Liver (tissue), 9 donors: ENCODE data around the gene RRM1.

DNA sequence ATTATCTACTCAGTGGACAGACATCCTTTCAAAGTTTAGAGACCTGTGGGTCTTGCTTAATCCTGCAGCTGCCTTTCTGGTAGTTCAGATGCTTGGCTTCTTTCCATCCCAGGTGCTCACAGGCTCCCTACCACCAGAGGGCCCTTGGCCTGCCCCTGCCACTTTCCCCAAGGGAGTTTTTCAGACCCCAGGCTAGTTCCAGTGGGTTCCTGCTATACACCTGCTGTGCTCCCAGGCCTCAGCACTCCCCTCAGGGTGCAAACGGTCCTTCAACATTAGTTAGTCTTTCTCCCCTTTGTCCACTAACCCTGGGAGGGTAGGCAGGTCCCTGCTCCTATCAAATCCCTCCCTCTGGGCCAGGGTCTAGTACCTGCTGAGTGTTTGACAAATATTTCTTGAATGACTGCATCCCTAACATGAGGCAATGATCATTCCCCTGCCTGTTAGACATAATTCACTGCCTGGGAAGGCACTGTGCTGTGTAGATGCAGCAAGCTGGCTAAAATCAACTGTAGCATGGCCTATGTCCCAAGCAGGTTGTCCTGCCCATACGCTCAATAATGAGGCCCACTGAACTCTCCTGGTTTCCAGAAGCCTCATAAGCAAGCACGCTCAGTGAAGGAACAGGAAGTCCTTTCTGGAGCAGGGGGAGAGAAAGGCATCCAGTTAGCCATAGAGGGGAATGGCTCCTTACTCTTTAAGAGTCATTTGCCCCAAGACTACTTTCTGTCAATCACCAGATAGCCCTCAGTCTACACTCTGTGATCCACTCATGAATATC is 193.0 kb downstream of the CDKN1C start:
- PRO-cap, 5 experiments: no peak in any of the 5 experiments
- RAMPAGE, long total RNA, 2 experiments: no peak in any of the 2 experiments
- RRBS: no CpG with 5 or more reads among the region's 3 CpGs

GRCh38 chr11:2695224-2696168 is 190.1 kb downstream of the CDKN1C start:
- PRO-cap, 5 experiments: no peak in any of the 5 experiments
- RAMPAGE, long total RNA, 2 experiments: no peak in any of the 2 experiments
- RRBS: no CpG with 5 or more reads among the region's 9 CpGs

GRCh38 chr11:2724887-2725412 is 160.6 kb downstream of the CDKN1C start:
- PRO-cap, 5 experiments: no peak in any of the 5 experiments
- RAMPAGE, long total RNA, 2 experiments: no peak in any of the 2 experiments
- RRBS: no CpG with 5 or more reads among the region's 16 CpGs

DNA sequence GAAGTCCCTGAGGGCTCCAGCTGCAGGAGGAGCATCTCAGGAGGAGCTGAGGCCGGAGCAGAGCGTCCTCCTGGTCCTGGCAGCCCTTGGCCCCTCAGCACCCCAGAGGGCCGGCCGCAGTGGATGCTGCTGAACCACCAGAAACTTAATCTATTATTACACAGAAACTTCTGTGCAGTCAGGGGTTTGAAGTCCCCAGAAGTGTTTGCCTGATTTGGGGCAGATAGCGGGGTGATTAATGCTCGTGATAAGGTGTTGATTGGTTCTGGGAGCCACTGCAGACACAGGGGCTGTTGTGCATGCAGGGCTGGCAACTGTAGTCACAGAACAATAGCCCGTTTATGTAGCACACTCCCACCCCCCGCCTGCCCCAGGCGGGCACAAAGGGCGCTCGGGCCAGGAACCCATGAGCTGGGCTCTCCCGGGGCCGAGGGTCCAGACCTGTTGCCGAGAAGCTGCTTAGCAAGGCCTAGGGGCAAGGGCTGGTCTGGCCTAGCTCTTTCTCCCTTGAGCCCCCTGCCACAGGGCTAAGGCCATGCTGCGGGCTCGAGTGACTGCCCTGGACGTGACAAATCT is 156.8 kb downstream of the CDKN1C start:
- PRO-cap, 5 experiments: no peak in any of the 5 experiments
- RAMPAGE, long total RNA, 2 experiments: no peak in any of the 2 experiments
- RRBS: 0% methylated on average over 1 of the region's 17 CpGs

GRCh38 chr11:2778024-2779166 is 107.2 kb downstream of the CDKN1C start:
- PRO-cap, 5 experiments: no peak in any of the 5 experiments
- RAMPAGE, long total RNA, 2 experiments: no peak in any of the 2 experiments
- RRBS: 14% methylated on average over 4 of the region's 37 CpGs

DNA sequence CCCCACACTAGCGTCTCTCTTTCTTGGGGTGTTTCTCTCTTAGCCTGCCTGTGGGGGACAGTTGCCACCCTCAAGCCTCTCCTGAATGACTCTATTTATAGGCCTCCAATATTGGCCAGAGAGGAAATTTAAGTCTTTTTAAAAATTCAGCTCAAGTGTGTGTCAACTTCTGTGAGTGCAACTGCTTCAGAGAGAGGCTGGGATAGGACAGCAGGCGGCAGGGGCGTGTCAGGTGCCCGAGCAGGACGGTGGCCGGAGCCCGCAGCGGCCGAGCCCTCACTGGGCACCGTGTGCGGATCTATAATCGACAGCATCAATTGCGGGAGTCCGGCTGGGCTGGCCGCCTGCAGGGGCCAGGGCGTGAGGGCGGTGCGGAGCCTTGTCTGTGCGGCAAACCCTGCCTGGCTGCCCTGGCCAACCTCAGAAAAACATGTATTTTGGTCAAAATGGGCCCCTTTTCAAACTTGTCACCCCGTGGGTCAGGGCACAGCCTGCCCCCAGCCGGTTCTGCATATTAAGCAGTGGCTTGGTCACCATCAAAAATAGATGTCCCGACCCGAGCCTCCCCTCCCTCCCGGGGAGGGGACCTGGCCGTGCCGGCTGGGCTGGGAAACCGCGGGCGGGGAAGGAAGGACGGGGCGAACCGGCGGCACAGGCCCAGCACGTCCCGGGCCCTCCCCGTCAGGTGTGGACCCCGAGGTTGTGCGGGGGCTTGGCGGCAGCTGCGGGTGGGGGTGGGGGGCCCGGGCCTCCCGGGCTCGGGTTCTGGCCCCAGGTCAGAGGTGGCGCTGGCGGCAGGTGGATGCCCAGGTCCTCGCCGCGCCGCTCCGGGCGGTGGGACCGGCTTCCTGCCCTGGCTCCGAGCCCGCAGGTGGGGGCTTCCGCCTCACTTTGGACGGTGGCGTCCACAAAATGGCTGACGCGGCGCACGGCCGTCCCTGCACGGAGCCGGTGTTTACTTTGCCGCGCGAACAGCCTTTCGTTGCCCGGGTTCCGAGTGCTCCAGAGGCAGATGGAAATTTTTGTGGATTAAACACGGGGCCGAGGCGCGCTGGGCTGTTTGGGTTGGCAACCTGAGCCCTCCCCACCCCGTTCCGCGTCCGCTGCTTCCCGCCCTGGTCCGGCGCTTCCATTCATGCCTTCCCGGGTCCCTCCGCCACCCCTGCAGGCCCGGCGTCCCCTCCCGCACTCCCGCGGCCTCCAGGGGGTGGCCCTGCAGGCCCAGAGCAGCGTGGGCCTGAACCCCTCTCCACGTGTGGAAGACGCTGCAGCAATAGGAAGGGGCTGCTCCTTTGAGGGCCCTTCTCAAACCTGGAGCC is 94.1 kb downstream of the CDKN1C start:
- PRO-cap, 5 experiments: no peak in any of the 5 experiments
- RAMPAGE, long total RNA, 2 experiments: no peak in any of the 2 experiments
- RRBS: 11% methylated on average over 43 of the region's 91 CpGs

- PRO-cap, 5 experiments: no peak in any of the 5 experiments
- RAMPAGE, long total RNA, 2 experiments: no peak in any of the 2 experiments
- RRBS: no CpG with 5 or more reads among the region's 28 CpGs
Measured at GRCh38 chr11:2811505-2812161, 73.9 kb downstream of the CDKN1C start.

DNA sequence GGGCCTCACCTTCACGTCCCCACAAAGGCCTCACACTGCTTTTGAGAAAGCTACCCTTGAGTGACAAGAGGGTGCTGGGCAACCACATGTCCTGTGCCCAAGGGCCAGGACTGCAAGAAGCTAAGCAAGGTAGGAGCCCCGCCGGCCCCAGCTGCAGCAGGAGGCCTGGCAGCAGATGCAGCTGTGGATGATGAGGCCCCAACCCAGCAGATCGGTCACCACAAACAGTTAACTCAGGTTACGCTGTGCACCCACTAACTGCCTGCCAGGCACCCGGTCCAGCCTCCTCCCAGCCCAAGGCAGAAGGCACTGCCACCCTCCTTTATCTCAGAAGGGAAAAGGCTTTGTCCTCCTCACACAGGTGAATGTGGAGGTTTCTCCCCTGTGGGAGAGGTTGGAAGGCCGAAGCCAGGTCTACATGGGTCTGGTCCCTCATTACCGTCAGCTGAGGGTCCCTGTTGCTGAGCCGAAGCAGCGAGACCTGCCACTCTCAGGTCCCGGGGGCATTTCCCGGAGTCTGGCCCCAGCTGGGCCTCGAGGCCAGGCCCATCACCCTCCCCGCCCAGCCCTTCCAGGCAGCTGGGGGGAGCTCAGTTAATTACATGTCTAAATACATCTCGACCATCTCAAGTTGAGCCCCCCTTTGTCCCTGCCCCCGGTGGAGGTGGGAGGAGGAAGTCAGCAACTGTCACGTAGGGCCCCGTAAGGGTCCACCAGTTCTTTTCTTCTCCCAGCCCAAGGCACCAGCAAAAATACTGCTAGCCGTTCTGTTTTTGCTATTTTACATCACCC is 3.8 kb downstream of the CDKN1C start:
- PRO-cap, 5 experiments: no peak in any of the 5 experiments
- RAMPAGE, long total RNA, 2 experiments: no peak in any of the 2 experiments
- RRBS: no CpG with 5 or more reads among the region's 19 CpGs

DNA sequence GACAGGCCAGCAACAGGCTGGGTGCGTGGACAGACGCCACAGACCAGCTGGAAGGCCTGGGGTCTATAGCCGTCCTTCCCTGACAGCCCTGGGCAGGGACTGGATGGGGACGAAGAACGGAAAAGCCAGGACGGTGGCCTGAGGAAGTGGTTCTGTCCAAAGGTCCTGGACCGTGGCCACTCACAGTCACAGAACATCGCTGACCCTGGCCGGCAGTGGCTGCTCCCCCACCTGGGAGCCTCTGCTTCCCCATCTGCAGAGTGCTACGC is 37.8 kb downstream of the OSBPL5 start:
- PRO-cap, 5 experiments: no peak in any of the 5 experiments
- RAMPAGE, long total RNA, 2 experiments: no peak in any of the 2 experiments
- RRBS: 47% methylated on average over 2 of the region's 10 CpGs

- PRO-cap, 5 experiments: no peak in any of the 5 experiments
- RAMPAGE, long total RNA, 2 experiments: no peak in any of the 2 experiments
- RRBS: no CpG with 5 or more reads among the region's 4 CpGs
Measured at GRCh38 chr11:3242197-3242621, 10.0 kb upstream of the MRGPRE start.

DNA sequence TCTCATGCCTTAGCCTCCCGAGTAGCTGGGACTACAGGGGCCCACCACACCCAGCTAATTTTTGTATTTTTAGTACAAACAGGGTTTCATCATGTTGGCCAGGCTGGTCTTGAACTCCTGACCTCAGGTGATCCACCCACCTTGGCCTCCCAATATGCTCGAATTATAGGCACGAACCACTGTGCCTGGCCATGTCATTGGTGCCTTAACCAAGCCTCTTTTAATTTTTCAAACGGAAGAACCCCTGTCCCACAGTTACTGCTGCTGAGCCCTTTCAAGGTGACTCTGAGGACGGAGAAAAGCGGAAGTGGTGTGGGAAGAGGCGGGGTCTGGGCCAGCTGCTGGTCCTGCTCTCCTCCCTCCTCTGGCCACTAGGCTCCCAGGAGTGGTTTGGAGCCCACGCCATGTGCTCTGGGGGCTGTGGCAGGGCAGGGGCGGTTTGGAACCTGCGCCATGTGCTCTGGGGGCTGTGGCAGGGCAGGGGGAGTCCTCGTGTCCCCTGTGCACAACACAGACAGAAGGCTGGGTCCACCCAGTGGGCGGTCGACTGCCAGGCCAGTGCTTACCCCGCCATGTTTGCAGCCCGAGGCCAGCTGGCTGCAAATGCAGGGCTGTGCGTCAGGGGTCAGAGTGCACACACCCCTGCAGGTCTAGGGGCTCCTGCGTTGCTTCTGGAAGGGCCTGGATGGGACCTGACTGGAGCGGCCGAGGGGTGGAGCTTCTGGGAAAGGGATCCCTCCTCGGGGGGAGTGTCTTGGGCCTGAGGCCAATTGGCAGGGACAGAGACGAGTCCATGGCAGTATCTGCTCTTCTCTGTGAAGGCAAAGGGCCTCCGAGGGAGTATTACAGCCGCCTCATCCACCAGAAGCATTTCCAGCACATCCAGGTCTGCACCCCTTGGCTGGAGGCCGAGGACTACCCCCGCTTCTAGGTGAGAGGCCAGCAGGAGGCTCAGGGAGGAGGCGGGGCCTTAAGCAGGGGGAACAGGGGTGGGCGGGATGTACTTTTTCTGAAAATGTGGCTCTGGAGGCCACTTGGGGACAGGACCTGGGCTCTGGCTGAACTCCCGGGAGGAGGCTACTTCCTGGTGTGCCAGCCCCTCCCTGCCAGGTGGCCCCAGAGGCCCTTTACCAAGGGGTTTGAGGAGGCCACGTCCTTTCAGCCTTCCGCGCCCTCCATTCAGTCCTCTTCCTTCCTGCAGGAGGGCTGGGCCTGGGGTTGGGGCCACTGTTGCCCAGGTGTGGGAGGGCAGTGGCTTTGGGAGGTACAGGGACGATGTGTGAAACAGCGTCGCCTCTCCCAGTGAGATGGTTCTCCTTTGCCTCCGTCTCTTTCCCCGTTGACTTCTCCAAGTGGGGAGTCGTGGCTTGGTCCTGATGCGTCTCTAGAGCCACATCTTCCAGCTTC is 25.6 kb upstream of the ZNF195 start:
- PRO-cap, 5 experiments: no peak in any of the 5 experiments
- RAMPAGE, long total RNA, 2 experiments: no peak in any of the 2 experiments
- RRBS: no CpG with 5 or more reads among the region's 38 CpGs

DNA sequence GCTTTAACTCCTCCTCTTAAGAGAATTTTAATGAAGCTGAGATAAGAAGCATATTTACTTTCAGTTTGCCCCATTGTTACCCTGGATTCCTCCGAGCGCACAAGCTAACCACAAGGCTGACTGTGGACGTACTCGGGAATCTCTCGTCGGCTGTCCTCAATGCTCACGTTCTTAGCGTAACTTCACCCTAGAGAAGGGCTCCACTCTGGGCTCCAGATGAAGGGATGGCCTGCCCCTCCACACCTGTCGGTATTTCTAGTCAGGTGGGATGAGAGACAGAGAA is 76.7 kb upstream of the ZNF195 start:
- PRO-cap, 5 experiments: no peak in any of the 5 experiments
- RAMPAGE, long total RNA, 2 experiments: no peak in any of the 2 experiments
- RRBS: no CpG with 5 or more reads among the region's 9 CpGs

DNA sequence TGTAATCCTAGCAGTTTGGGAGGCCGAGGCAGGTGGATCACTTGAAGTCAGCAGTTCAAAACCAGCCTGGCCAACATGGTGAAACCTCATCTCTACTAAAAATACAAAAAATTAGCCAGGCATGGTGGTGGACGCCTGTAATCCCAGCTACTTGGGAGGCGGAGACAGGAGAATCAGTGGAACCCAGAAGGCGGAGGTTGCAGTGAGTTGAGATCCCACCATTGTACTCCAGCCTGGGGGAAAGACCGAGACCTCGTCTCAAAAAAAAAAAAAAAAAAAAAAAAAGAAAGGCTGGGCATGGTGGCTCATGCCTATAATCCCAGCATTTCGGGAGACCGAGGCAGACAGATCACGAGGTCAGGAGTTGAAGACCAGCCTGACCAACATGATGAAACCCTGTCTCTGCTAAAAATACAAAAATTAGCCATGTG is 6.1 kb downstream of the NUP98 start:
- PRO-cap, 5 experiments: no peak in any of the 5 experiments
- RAMPAGE, long total RNA, 2 experiments: no peak in any of the 2 experiments
- RRBS: no CpG with 5 or more reads among the region's 9 CpGs

DNA sequence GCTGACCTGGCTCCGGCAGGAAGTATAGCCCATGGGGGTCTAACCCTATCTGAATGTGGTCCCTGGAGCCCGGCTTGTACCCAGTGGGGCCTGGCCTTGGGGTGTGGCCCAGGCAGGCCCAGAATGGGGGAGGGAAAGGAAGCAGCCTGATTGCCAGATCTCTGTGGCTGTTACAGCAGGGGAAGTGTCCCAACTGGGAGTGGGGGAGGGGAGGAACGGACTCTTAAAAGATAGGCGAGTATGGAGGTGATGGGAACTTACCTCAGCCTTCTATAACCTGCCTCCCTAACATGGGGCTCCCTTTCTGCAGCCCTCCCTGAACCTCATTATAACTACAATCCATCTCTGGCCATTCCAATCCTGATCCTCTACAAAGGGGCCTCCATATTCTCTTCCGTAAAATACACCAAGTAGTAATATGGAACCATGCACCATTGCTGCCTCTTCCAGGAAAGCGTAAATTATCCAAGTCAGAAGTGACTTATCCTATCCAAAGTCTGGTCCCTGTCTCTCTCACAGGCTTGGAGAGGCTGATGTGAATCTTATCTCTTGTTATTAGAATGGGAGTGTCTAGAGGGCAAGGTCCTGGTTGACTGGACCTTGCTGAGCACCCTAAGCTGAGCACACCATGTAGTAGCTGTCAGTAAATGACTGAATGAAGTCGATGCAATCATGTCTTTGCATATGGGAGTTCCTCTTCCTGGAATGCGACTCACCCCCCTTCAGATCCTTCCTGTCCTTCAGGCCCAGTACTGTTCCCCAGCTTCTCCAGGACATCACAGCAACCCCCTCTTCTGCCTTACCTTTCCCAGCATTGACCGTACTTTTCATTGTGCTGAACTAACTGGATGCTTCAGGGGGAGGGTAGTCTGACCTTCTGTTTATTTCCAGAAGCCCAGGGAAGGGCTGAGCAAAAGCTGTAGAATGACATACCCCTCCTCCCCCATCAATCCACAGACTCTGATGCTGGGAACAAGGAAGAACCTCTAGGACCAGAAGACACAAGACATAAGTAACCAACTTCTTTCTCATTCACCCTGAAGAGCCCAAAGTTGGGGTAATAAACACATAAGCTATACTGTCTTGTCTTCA is 5.8 kb downstream of the RHOG start:
- PRO-cap, 5 experiments: no peak in any of the 5 experiments
- RAMPAGE, long total RNA, 2 experiments: no peak in any of the 2 experiments
- RRBS: no CpG with 5 or more reads among the region's 9 CpGs

DNA sequence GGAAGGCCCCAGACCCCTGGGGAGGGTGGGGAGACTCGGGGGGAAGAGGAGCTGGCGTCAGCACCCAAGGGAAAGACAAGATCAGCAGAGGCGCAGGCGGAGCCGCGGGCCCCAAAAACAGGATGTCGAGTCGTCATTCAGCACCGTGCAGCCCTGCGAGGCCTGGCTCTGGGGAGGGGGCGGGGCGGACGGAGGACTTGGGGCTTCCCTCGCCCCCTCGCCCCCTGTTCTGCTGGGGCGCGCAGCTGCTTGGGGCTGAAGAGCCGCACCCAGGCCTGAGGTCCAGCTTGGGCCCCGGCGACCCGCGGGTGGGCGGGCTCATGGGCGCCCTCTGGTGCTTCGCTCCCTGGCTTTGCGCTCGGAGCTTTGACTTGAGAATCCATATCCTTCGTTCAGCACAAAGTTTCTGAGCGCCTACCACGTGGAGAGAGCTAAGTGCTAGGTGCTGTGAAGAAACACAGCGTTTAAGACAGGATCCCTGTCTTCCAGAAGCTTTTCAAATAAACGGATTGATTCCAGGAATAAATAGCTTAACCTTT is 716 bp upstream of the RHOG start:
- PRO-cap, 5 experiments: peak in 5 of 5 experiments; most common plus-strand start position 72 of the sequence (in 2); most common minus-strand start position 86 of the sequence (in 3)
- RAMPAGE, long total RNA, 2 experiments: no peak in any of the 2 experiments
- RRBS: no CpG with 5 or more reads among the region's 32 CpGs

GRCh38 chr11:3939814-3940715 is 84.6 kb downstream of the STIM1 start:
- PRO-cap, 5 experiments: no peak in any of the 5 experiments
- RAMPAGE, long total RNA, 2 experiments: no peak in any of the 2 experiments
- RRBS: no CpG with 5 or more reads among the region's 5 CpGs

- PRO-cap, 5 experiments: no peak in any of the 5 experiments
- RAMPAGE, long total RNA, 2 experiments: no peak in any of the 2 experiments
- RRBS: no CpG with 5 or more reads among the region's 4 CpGs
Measured at GRCh38 chr11:3995785-3996456, 98.7 kb upstream of the RRM1 start.

- PRO-cap, 5 experiments: no peak in any of the 5 experiments
- RAMPAGE, long total RNA, 2 experiments: no peak in any of the 2 experiments
- RRBS: no CpG with 5 or more reads among the region's 4 CpGs
Measured at GRCh38 chr11:4059135-4059901, 35.3 kb upstream of the RRM1 start.

DNA sequence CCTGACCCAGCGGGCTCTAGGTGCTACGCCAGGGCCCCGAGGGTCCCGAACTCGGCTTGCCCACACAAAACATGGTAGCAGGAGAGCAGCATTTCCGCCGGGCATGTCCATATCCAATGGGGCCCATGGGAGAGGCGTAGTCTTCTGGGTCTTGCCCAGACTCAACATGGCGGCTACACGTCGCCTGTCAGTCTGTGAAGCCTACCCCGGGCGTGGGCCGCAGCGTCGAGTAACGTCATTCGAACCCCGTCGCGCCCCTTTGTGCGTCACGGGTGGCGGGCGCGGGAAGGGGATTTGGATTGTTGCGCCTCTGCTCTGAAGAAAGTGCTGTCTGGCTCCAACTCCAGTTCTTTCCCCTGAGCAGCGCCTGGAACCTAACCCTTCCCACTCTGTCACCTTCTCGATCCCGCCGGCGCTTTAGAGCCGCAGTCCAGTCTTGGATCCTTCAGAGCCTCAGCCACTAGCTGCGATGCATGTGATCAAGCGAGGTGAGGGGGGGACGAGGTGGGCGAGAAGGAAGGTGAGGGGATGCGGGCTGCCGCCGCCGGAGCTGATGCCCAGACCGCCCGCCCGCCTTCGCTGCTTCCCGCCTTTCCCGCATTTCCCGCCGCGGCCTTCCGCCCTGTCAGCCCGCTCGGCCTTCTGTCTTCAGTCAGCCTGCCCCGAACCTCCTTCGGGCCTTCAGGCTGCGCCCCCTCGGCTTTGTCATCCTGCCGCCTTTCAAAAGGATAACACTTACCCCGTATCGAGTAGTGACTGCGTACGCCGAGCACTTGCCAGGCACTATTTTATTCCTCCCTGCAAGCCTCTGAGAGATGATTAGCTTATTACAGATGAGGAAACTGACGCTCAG is at the start of gene RRM1:
Gene RRM1 (plus strand): TSS at position 256 of the 853 bp plus-strand sequence.
- PRO-cap, 5 experiments: peak in 5 of 5 experiments; most common plus-strand start position 322 of the sequence (in 3); most common minus-strand start position 53 of the sequence (in 5)
- RAMPAGE, long total RNA, 2 experiments: start-site peak on the plus strand in 1 of 2 experiments, centred at position 286 of the sequence, 1,103 to 1,470 reads per replicate
- RRBS: 0% methylated on average over 4 of the region's 64 CpGs

GRCh38 chr11:4095718-4096298 is 1.2 kb downstream of the RRM1 start:
- PRO-cap, 5 experiments: no peak in any of the 5 experiments
- RAMPAGE, long total RNA, 2 experiments: no peak in any of the 2 experiments
- RRBS: no CpG with 5 or more reads among the region's 7 CpGs